A673 (cell line): ENCODE measurements around a stretch of chr15.

DNA sequence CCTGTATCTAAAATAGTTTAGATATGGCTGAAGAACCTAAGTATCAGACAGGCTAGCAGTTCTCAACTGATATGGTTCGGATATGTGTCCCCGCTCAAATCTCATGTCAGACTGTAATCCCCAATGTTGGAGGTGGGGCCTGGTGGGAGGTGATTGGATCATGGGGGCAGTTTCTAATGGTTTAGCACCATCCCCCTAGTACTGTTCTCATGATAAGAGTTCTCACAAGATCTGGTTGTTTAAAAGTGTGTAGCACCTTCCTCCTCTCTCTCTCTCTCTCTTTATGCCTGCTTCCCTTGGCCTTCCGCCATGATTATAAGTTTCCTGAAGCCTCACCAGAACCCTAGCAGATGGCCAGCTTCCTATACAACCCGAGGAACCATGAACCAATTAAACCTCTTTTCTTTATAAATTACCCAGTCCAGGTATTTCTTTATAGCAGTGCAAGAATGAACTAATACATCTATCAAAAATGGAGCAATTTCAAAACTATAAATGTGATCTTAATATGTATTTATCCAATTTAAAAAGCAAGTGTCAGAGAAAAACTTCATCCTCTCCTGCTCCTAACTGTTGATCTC is 47.2 kb downstream of the PEAK1 start:
- PRO-cap: no peak

DNA sequence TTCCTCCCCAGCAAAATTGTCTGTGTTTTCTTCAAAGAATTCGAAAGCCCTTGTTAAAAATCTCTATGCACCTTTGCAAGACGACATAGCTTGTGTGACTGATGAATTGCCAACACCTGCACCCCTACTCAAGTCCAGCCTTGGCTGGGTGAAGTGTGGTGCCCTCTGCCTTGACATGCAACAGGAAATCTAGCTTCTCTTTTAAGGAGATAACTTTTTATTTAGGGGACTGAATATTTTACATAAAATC is 642 bp downstream of the HMG20A start:
- PRO-cap: no peak

DNA sequence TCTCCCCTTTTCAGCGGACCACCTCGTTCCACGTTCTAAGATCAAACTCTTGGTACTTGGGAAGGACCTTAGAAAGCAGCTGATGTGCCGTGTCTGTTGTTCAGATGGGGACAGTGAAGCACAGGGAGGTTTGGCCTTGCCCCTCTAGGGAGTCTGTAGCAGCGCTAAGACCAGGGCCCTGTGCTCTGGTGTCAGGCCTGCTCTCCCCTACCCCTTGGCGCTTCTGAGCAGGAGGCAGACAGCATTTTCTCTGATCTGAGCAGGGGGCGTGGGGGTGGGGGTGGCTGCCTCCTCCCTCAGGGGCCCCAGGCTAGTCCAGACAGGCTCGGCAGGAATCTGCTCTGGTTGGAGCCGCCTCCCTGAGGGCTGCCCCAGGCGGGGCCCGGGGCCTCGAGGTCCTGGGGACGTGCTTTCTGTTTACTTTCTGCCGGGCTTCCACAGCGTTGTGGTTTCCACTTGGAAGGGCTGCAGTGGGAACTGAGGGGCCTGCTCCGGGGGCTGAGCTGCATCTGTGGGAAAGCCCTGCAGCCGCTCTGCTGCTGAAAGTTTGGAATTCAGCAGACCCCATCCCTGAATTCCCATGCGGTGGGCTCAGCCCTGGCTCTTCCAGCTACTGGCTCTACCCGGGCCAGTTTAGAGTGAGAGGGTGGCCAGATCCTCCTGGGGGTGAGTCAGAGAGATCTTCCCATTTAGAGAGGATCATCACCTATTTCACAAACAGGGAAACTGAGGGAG is 105.5 kb downstream of the LINGO1 start:
- PRO-cap: no peak

GRCh38 chr15:77542982-77544029 is 89.4 kb downstream of the LINGO1 start:
- PRO-cap: bidirectional peak, plus-strand start at chr15:77543565, minus-strand start at chr15:77543468

GRCh38 chr15:77622404-77622816 is 10.3 kb downstream of the LINGO1 start:
- PRO-cap: no peak

GRCh38 chr15:78035399-78035796 is 42.1 kb downstream of the TBC1D2B start:
- PRO-cap: no peak

GRCh38 chr15:78056231-78056691 is 21.2 kb downstream of the TBC1D2B start:
- PRO-cap: no peak

- PRO-cap: no peak
Measured at GRCh38 chr15:78067117-78067911, 10.2 kb downstream of the TBC1D2B start.

- PRO-cap: unidirectional peak, plus-strand start at chr15:78072176
Measured at GRCh38 chr15:78071823-78072330, 5.6 kb downstream of the TBC1D2B start.

DNA sequence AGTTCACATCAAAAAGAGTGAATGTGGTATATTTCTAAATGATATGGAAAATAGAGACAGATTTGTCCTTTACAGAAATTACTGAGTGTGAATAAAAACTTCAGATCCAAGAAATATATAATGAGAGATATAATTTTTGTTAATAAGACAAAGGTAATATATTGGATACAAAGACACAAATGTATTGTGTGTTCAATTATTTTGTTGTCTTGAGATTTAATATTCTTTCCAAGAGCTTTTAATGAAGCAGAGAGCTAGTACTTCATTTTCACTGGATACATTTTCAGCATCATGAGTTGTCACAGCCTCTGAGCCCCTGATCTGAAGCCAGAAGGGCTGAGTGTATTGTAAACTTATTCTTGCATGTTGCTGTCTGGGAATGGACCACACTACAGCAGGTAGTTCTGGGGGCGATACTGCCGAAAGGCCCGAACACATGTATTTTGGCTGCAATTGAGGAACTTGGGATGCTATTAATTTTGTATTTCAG is 20.4 kb downstream of the IDH3A start:
- PRO-cap: no peak

DNA sequence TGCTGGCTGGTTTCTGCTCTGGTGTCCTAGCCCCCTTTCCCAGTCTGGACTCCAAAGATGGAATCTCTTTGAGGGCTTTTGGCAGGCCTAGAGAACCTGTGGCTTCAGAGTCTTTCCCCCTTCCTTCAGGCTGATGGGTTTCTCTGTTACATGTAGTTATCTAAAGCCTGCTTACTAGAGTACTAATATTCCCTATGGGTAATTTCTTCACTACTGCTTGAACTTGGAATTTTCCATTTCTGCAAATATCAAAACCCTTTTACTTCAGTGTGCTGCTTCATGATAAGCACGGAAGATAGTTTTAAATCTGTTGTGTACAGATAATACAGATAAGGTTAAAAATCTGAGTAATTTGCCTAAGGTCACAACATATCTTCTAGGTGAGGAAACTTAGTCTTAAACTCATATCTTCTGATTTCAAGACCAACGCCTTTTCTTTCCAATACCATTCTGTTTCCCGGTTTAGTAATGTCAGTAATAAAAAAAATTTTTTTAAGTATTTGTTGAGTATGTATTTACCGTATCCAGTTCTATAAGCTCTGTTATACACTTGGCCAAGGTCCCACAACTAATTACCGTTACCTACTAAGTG is 10.8 kb downstream of the IREB2 start:
- PRO-cap: no peak

GRCh38 chr15:78492678-78493568 is 14.5 kb upstream of the HYKK start:
- PRO-cap: no peak

DNA sequence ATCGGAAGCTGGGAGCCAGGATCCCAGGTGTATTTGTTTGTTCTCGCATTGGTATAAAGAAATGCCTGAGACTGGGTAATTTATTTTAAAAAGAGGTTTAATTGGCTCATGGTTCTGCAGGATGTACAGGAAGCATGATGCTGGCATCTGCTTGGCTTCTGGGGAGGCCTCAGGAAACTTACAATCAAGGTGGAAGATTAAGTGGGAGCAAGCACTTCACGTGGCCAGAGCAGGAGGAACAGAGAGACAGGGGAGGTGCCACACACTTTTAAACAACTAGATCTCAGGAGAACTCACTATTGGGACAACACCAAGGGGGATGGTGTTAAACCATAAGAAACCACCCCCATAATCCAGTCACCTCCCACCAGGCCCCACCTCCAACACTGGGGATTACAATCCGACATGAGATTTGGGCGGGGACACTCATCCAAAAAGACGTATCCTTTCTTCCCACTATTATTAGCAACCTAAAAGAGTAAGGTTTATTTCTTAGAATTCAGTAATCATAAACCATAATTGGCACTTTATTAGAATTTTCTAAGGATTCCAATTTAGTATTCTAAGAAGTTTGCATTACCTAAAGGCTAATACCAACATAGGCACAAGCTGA is 5.4 kb upstream of the HYKK start:
- PRO-cap: no peak

- PRO-cap: no peak
Measured at GRCh38 chr15:78549274-78549925, 9.2 kb downstream of the PSMA4 start.

DNA sequence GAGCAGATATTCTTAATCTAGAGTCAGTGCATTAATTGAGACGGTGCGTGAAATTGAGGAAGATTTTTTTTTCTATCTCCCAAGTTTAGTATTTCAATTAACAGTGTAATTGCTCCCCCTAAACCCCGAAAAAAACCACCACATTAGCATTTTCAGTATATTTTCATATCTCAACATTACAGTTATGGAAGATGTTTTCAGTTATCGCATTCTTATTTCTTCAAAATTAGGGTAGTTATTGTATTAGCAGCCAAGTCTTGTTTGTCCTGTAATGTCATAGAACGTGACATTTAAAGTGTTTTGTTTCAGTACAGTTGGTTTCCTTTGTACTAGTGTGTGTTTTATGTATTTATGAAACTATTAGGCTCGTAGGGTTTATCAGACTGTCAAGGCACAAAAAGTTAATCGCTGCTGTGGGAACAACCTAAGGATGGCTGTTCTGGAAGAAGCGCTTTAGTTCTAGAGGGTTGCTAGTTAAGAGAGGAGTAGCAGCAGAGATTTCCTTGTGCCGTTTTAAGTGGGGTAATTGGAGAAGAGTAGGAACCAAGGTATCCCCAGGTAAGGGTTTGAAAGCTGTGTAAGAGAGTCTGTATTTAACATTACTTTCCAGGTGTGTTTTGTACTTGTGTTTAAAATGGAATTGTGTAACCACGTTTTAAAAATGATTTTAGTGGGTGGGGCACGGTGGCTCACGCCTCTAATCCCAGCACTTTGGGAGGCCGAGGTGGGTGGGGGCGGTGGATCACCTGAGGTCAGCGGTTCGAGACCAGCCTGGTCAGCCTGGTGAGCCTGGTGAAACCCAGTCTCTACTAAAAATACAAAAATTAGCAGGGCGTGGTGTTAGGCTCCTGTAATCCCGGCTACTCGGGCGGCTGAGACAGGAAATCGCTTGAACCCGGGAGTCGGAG is 2.4 kb downstream of the MORF4L1 start:
- PRO-cap: no peak

- PRO-cap: no peak
Measured at GRCh38 chr15:78909855-78910426, 34.9 kb downstream of the CTSH start.

DNA sequence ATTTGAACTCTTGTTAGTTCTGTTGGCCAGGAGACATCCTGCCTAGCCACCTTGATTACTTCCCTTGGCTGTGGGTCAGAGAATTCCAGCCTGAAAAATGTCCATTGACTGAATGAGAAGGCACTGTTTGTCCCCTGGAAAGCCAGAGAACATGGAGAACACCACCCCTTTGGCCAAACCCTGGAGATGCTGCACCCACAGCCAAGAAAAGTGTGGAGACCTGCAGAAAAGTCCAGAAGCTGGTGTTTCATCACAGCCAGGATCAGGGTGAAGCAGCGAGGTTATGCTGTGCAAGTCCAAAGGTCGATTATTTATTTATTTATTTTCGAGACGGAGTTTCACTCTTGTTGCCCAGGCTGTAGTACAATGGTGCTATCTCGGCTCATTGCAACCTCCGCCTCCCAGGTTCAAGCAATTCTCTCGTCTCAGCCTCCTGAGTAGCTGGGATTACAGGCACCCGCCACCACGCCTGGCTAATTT is 5.4 kb upstream of the CTSH start:
- PRO-cap: no peak

GRCh38 chr15:78995601-78996346 is 50.9 kb upstream of the CTSH start:
- PRO-cap: no peak

DNA sequence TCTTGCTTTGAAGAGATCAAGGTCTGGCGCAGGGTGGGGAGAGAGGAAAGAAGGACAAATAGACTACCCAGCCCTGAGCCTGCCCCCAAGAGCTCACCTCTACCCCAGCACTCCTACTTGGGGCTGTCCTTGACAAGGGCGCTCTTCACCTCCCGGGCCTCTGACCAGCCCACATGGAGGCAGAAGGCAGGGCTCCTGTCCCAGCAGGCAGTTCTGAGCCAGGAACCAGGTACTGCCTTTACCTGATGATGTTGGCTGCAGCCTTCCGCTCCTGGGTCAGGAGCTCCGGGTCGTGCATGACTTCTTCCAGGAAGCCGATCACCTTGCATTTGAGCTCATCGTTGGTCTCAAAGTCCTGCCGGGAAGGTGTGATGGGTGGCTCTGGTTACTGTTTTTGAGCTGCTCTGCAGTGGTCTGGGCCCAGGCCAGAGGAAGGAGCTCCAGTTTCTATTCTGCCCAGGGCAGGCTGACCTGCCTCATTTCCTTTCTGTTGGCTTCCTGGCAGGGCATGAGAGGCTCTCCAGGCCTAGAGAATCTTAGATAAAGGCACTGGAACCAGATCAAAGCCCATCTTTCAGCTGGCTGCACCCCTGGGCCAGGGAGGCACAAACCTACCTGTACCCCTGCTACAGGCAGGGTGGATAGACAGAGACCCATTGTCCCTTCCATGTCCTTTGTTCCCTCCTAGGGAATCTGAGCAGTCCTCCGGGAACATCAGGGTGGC is 53.2 kb upstream of the CTSH start:
- PRO-cap: no peak

- PRO-cap: no peak
Measured at GRCh38 chr15:79091011-79091759, 605 bp upstream of the RASGRF1 start.